Peritoneum (tissue), 1 donor: ENCODE measurements around the genes SLC7A9 and RHPN2.

- PRO-cap, result no peak
Measured at GRCh38 chr19:29873492-29873799, 61.7 kb downstream of the CCNE1 start.

GRCh38 chr19:30010906-30011419 is 68.9 kb downstream of the URI1 start:
- PRO-cap, result no peak

- PRO-cap, result no peak
Measured at GRCh38 chr19:30226926-30227579, 145.1 kb upstream of the ZNF536 start.

- PRO-cap, result no peak
Measured at GRCh38 chr19:30305472-30305737, 66.8 kb upstream of the ZNF536 start.

GRCh38 chr19:30719248-30720319 is 347.4 kb downstream of the ZNF536 start:
- PRO-cap, result no peak

DNA sequence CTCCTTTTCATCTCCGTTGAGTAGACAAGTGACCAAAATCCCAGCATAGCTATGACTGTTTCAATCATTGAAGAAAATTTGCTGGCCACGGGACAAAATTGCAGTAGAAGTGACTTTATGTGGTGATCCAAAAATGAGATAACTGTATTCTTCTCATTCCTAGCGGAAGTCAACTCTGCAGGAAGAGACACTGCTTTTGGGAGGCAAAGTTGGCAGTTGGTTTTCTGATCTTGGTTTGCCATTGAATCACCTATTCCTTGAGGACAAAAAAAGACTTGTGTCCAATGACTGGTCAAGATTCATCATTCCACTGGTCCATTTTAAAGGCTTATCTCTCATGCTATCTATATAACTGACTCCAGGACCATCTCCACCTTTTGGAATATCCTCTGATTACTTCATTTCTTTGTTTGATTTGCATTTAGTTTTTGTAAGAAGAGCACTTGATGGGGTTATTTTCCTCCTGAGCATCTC is 454.3 kb downstream of the ZNF536 start:
- PRO-cap, result no peak

- PRO-cap, result no peak
Measured at GRCh38 chr19:31023078-31023573, 326.1 kb downstream of the TSHZ3 start.

DNA sequence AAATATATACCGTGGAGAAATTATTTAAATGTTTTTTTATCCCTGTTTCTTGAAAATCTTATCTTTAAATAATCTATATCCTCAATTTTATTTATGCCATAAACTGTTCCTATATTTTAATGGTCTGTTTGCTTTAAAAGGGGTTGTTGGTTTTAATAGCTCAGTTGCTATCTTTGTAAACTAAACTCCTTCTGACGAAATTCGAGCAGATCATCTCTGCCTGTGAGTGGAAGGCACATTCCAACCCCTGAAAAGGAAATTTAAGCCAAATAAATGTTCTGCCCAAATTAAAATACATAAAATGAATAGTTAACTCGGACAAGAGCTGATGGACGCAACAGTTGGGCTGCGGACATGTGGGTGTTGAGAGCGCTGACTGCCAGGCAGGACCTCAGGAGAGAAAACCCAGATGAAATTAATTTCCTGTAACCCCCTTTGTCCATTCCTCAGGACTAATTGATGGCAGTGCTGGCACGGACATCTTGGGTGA is 86.6 kb downstream of the TSHZ3 start:
- PRO-cap, result no peak

DNA sequence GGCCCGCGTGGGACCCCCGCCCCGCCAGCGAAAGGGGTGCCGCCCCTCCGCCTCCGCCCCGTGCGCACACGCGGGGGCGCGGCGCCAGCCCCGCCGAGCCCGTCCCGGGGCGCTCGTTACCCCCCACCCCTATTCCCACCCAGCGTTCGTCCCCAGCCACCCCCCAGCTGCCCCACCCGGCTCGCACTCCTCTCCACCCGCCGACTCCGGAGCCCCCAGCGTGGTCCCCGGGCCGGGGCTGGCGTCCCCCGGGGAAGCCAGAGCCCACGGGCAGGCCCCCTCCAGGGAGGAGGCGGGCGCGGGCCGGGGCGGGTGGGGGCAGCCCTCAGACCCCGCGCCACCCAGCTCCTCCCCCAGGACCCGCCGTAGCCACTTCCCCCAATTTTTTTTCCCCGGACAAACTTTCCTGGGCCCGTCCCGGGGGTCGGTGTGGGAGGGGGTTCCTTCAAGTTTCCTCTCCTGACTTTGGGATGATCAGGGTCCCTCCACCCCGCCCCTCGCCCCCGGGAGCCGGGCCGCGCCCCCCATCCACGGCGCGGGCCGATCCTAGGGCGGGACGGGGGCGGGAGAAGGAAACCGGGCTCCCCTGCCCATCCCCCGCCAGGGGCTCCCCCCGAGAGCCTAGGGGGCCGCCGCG is 804 bp upstream of the TSHZ3 start:
- PRO-cap, result no peak

DNA sequence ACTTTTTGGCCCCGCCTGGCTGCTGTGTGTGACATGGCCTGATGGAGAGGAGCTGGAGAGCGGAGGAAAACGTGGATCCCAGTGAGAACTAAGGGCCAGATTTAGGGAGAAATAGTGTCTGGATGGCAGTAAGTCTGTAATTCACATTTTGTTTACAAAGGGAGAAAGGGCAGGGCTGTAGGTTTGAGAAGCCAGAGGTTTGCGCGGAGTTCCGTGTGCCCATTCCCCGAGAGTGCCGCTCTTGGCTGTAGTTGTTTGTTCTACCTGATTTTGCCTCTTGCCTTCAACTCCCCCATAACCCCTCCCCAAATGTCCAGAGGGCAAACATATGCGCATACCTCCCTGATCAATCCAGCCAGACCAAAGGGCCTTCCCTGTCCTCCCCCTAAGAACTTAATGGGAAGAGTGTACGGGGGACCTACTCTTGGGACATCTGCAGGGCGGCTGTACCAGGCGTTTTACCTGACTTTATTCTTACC is 3.3 kb upstream of the TSHZ3 start:
- PRO-cap, result no peak

DNA sequence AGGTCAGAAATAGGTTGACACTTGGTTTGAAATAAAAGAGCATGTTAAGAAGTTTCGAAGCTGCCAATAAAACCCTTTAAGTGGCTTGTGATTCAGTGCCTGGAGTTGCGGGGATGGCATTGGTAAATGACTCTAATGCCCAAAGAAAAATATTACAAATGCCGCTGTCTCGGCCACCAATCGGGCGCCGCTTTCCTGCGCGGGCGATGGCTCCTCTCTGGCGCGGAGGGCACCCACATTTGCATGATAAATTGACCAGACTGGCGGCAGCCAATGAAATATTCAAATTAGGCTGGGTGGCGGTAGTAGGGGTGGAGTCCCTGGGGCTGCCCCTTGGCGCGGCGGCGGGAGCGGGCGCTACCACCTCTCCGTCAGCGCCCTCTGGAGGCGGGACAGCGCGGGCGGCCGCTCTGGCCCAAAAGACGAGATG is 7.7 kb upstream of the TSHZ3 start:
- PRO-cap, result no peak

DNA sequence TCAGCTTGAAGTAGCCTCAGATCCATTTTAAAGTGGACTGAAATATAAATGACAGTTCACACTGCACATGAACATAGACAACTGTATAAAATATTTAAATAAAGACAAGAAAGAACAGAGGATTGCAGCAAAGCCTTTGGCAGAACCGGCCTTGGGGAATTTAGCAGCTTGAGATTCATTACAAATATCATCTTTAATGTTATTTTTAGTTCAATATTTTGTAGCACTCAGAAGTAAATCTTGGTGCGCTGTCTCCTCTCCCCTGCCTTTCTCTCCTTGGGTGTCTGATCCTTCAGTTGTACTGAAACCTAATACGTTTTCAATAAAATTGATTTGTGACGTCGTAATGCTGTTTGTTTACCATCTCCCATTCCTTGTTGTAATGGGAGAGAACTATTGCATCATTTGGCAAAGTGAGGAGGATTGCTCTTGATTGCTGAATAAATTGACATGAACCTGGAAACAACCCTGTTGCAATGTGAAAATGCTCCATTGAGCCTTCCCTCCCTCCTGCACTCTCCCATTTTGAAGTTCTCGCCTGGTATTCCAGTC is 43.2 kb upstream of the TSHZ3 start:
- PRO-cap, result no peak

- PRO-cap, result no peak
Measured at GRCh38 chr19:32373588-32374256, 28.3 kb downstream of the ZNF507 start.

DNA sequence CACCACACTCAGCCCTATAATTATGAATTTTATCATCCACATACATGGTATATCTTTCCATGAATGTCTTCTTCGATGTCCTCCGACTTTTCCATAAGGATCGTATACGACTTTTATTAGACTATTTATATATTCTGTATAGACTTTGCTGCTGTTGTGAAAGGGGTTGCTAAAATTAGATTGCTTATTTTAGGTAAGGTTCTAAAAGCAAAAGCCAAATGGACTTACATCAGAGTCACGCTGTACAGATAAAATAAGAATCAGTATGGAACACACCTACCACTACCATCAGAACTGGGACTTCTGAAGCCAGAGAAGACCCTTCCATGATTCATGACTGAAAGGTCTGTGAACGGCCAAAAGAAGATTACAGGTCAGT is 8.9 kb downstream of the ANKRD27 start:
- PRO-cap, result no peak

- PRO-cap, result no peak
Measured at GRCh38 chr19:32869488-32870042, at the start of gene SLC7A9. Gene SLC7A9 (minus strand): TSS chr19:32869767.

GRCh38 chr19:33022340-33023275 is 42.1 kb downstream of the RHPN2 start:
- PRO-cap, result no peak

DNA sequence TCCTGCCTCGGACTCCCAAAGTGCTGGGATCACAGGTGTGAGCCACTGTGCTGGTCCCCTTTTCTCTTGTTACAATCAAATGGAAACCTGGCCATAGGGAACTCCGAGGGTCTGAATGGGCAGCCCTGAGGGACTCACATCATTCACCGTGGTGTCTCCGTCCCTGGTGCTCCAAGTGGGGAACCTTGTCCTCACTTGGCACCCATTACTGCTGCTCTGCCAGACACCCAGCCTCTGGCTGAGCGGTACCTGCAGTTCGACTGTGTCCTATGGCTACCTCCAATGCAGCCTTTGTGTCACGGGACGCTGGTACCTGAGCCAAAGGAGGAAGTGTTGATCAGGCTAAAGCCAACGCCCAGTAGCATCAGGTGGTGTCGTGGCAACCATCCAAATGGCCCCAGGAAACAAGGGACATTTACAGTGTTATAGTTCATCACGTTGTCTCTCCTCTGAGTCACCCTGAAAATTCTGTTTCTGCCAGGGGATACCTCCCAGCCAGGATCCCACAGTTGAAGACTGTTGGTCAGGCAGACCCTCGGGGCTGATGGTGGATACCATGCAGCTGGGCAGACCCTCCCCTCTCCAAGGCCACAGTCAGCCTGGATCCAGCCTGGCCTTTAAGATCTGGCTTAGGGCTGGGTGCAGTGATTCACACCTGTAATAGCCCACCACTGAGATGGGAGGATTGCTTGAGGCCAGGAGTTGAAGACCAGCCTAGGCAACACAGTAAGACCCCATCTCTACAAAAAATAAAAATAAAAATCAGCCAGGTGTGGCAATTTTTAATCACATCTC is 10.0 kb downstream of the RHPN2 start:
- PRO-cap, result no peak

DNA sequence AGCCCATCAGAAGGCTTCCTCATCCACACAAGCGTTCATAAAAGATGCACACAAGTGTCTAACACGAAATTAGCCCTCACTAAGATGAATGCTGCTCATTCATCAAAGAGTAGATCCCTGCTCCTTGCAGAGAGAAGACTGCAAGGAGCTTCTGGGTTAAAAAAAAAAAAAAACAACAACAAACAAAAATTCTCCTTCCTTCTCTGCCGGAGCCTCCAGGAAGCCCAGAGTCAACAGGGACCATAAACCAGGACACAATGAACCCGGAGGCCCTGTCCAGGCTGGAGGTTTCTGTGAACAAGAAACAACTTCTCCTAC is 9.2 kb downstream of the RHPN2 start:
- PRO-cap, result no peak

DNA sequence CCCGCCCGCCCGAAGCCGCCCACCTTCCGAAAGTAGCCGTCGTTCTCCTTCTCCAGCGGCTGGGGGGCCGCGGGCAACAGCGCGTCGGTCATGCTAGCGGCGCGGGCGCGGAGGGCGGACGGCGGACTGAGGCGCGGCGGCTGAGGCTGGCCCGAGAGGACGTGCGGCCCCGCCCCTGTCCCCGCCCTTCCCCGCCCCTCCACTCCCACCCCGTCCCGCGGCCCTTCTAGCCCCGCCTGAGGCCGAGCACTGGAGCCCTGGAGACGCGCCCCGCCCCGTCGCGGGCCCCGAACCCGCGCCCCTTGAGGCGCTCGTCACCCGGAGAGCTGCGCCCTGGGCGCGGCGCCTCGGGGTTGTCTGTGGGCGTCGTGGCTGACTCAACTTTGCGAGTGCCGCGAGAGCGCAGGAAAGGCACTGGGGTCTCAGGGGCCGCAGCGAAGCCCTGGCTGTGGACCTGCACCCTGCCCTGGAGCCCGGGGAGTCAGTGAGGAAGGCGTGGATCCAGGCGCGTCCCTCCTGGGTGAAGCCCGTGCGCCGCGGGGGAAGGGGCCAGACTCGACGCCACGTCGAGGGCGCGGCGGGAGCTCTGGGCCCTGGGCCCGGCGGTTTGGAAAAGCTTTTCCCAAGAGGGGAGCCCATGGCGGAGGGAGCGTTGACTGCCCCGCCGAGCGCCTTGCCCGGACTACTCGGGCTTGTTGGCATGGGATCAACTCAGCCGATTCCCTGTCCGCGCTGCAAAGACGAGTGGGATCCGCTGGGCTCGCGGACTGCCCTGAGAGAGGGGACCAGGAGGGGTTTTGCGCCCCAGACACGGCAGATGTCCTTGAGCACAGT is at the start of gene RHPN2:
Gene RHPN2 (minus strand): TSS at position 128 of the 834 bp plus-strand sequence.
- PRO-cap, result unidirectional peak, minus-strand start at position 128 of the sequence

DNA sequence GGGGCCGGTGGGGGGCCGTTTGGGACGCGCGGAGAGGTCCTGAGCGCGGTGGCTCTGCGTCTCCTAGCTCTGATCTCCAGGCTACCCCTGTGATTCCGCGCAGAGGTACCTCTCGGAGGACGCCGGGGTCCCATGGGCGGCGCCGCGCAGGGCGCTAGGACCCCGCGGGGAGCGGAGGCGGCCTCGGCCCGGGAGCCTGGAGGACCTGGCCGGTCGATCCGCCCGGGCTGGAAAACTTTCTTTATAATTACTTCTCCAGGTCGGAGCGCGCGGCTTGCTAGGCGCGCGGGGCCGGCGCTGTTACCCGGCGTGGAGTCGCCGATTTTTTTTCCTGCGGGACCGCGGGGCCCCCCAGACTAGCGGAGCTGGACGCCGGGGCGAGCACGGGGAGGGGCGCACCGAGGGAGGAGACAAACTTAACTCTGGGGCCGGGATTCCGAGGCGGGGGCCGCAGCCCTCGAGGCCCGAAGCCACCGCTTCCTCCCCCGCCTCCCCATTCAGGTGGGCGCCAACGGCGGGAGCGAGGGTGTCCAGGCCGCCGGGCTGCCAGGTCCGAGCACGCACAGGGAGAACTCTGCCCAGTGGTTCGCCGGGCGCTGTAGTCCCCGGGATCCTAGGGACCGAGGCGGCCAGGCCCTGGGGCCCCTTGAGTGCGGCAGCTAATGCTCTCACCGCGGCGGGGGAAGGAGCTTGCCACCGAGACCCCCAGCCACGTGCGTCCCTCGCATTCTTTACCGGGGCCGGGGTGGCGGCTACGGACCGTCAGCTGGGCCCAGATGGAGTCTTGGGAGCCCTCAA is 889 bp upstream of the CEBPA start:
- PRO-cap, result no peak